Tongue (tissue), 2 donors: ENCODE measurements around a stretch of chr6.

GRCh38 chr6:27205690-27206431 lies 41.6 kb upstream of the PRSS16 start:
- RAMPAGE, long total RNA, result no peak

DNA sequence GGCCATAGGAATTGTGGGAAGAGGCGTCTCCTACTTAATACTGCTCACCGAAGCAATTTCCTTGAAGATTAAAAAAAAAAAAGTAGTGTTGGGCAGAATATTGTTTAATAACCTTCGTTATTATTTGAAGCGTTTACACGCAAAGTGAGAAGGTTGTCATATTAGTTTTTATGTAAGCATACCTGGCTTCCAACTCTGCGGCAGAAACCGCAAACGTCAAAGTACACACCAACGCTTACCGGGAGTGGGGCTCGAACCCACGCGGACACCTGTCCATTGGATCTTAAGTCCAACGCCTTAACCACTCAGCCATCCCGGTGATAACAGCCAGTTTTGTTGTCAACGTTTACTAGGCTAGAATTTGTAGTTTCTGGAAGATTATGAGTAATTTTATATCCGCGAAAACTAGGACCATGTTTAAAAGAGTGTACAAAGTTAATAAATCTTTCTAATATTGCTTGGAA lies 17.1 kb upstream of the PRSS16 start:
- RAMPAGE, long total RNA, result no peak

DNA sequence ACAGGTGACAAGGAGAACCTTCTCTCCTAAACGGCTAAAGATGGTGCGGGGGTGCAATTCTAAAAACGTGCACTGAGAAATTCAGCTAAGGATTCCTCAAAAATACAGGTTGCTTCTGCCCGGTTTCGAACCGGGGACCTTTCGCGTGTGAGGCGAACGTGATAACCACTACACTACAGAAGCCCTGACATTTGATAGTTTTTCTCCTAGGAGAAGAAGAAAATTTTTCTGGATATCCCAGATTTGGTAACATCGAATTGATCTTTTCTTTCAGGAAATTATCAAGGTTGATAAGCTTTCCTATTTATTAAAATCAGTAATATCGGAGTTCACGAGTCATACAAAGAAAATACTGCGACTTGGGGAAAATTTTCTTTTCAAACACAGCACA lies 31.9 kb downstream of the POM121L2 start:
- RAMPAGE, long total RNA, result no peak

GRCh38 chr6:27592337-27593109 lies 119.6 kb upstream of the ZNF184 start:
- RAMPAGE, long total RNA, result no peak

DNA sequence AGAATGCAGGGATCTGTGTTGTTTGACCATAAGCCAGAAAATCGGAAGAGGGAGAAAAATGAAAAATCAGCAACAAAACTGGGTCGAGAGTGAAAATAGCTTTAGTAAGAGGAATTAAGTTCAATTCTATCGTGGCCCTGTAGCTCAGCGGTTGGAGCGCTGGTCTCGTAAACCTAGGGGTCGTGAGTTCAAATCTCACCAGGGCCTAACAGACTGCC lies 145.2 kb upstream of the ZNF184 start:
- RAMPAGE, long total RNA, result no peak

- RAMPAGE, long total RNA, result no peak
Observed at GRCh38 chr6:27687129-27687410, 120.7 kb downstream of the H2BC13 start.

GRCh38 chr6:27726600-27726979 lies 81.1 kb downstream of the H2BC13 start:
- RAMPAGE, long total RNA, result no peak

GRCh38 chr6:27757208-27757881 lies 50.4 kb downstream of the H2BC13 start:
- RAMPAGE, long total RNA, result no peak

DNA sequence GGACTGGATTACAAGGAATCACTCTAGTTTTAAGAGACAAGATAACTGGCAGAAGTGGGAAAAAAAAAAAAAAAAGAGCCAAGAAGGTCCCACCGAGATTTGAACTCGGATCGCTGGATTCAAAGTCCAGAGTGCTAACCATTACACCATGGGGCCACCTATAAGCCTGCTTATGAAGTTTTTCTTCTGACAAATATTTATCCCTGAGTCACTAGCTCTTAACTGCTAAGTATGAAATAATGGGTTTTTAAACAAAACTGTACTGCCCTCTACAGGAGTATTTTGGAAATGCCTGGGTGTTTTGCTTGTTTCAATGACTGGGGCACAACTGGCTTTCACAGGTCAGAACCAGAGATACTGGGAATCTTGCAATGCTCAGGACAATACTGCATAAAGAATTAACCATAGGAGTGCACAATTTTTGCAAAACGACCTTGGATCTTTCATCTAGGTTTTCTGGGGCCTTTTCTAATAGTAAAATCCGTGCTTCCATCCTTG lies 11.9 kb downstream of the H2BC13 start:
- RAMPAGE, long total RNA, result no peak

- RAMPAGE, long total RNA, result no peak
Observed at GRCh38 chr6:27829847-27830456, 1.4 kb downstream of the H4C12 start.

DNA sequence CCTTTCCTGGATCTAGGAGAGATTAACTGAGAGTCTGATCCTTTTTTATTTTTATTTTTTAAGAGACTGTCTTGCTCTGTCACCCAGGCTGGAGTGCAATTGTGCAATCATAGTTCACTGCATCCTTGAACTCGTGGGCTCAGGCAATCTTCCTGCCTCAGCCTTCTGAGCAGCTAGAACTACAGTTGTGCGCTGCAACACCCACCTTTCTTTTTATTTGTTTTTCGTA lies 1.4 kb downstream of the H3C12 start:
- RAMPAGE, long total RNA, result no peak

- RAMPAGE, long total RNA, result no peak
Observed at GRCh38 chr6:28232347-28233067, 7.4 kb downstream of the ZSCAN9 start.

GRCh38 chr6:28353753-28355119 lies 4.5 kb downstream of the ZKSCAN3 start:
- RAMPAGE, long total RNA, result no peak

- RAMPAGE, long total RNA, result no peak
Observed at GRCh38 chr6:28673570-28674165, 86.6 kb upstream of the SCAND3 start.

- RAMPAGE, long total RNA, result no peak
Observed at GRCh38 chr6:28866181-28867114, 57.3 kb downstream of the TRIM27 start.

DNA sequence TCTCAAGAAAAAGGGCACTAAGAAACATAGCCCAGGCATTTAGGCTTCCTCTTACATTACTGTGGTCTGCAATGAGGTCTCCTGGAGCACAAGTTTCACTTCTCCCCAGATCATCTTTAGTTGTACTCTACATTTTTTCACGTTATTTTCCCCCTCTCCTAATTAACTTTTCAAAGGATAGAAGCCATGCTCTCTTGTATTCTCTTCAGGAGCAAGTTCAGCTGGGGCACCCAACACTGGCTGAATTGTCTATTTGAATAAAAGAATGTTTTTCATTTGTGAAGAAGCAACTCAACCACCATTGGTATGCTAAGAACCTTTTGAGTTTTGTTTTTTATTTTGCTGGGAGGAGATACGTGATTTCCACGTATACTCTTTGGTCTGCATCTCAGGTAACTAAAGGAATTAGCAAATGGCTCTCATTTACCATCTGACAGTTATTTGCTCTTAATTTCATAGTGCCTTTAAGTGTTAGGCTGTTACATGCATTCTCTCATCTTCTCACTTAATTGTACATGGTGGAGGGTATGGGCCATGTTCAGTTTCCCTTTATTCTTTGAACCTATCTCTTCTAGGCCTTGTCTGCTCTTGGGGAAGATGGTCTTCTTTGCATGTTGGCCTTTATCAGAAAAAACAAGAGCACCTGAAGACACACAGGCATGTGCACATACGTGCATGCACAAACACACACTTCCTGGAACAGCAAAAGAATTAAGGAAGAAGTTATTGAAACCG lies 22.6 kb downstream of the TRIM27 start:
- RAMPAGE, long total RNA, result no peak

GRCh38 chr6:28922801-28923811 lies 679 bp downstream of the TRIM27 start:
- RAMPAGE, long total RNA, result no peak

DNA sequence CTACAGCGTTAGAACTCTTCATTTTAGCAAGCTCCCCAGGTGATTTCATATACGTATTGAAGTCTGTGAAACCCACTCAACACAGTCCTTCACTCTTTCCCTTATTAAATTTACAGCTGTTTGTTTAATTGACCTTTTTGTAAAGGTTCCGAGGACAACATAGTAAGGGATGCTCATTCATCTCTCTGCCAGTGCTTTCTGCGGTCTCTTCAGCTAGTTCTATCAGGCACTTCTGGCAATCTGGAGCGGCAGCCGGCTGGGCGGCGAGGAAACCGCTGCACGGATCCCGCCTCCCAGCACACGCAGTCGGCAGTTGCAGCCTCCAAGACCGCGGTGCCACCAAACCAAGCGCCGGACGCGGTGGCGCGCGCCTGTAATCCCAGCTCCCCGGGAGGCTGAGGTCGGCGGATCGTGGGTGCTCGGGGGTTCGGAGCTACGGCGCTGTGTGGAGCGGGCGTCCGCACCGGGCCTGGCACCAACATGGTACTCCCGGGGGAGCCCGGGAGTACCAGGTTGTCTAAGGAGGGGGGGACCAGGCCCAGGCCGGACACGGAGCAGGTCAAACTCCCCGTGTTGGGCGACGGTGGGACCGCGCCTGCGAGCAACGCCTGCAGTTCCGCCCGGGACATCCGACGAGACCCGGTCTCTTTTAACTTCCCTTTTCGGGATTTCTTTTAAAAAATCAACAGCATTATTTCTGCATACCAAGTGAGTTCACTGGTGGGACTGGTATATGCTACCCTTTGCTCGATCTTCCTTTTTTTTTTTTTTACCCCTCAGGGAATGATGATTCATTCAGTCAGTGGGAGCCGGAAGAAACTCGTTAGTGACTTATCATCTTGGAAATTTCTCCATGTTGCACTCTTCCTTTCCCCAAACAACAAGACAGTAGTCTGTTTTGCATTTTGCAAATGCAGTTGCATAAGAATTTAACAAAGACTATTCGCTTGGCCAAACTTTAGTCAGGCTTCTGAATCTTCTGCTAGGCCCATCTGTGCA lies 27.7 kb downstream of the ZNF311 start:
- RAMPAGE, long total RNA, result no peak

- RAMPAGE, long total RNA, result no peak
Observed at GRCh38 chr6:29232617-29233159, 62.0 kb downstream of the OR2J2 start.

DNA sequence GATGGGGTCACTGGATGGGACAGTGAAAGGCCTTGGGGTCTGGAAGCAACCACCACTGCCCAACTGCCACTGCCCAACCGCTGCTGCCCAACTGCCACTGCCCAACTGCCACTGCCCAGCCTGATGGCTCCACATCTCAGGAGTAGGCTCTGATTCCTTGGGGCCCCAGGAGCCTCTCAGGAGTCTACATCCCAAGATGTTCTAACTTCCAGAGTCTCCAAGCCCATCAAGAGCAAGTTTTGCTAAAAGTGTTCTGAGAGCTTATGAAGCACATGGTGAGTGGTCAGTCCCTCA lies 20.9 kb upstream of the OR2I1P start:
- RAMPAGE, long total RNA, result no peak